ENCODE results near the genes COX7A2 and TENT5A.

GRCh38 chr6:71419341-71420039 is 130.9 kb downstream of the OGFRL1 start:
- RRBS: no CpG with 5 or more reads among the region's 28 CpGs

DNA sequence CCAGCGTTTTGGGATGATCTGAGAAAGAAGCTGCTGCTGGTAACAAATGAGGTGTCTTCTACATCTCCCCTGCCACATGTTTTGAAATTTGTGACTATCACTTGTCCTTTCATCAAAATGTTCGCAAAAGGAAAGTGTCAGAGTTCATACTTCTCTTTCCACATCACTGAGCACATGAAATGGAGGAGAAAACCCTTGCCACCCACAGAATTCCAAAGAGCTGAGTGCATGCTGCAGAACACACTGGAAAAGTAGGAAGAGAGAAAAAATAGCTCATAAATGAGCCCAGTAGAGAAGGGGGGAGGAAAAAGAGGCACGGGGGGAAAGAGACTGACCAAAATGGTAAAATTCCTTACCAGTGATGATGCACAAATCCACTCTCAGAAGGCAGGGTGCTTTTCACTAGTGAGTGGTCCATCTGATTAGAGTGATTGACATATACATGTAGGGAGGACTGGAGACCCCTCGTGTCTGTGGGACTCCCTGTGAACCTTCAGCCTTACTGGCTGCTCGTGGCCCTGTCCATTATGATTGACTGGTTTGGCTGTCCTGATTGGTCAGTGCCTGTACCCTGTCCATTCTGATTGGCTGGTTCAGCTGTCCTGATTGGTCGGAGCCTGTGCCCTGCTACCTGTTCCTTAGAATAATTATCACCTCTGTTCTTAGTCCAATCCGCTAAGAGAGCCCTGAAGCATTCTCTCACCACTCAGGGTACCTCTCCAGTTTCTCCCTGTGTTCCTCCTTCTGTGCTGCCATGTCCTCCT is 180.6 kb downstream of the OGFRL1 start:
- RRBS: no CpG with 5 or more reads among the region's 7 CpGs

GRCh38 chr6:72051242-72051441 is 164.8 kb downstream of the RIMS1 start:
- RRBS: no CpG with 5 or more reads among the region's 1 CpG

GRCh38 chr6:72778892-72779535 is 157.2 kb downstream of the KCNQ5 start:
- RRBS: no CpG with 5 or more reads among the region's 1 CpG

DNA sequence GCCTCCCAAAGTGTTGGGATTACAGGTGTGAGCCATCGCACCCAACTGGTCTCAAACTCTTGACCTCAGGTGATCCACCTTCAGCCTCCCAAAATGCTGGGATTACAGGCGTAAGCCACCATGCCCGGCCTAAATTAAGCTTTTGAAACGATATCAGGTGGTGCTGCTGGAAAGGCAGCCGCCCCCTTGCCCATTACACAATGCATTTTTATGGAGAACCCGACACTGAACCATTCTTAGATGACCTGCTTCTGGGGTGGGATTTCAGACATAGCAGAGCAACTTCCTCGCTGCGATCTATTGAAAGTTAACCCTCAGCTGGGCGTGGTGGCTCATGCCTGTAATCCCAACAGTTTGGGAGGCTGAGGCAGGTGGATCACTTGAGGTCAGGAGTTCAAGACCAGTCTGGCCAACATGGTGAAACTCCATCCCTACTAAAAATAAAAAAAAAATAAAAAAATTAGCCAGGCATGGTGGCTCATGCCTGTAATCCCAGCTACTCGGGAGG is 14.3 kb downstream of the MTO1 start:
- RRBS: no CpG with 5 or more reads among the region's 10 CpGs

DNA sequence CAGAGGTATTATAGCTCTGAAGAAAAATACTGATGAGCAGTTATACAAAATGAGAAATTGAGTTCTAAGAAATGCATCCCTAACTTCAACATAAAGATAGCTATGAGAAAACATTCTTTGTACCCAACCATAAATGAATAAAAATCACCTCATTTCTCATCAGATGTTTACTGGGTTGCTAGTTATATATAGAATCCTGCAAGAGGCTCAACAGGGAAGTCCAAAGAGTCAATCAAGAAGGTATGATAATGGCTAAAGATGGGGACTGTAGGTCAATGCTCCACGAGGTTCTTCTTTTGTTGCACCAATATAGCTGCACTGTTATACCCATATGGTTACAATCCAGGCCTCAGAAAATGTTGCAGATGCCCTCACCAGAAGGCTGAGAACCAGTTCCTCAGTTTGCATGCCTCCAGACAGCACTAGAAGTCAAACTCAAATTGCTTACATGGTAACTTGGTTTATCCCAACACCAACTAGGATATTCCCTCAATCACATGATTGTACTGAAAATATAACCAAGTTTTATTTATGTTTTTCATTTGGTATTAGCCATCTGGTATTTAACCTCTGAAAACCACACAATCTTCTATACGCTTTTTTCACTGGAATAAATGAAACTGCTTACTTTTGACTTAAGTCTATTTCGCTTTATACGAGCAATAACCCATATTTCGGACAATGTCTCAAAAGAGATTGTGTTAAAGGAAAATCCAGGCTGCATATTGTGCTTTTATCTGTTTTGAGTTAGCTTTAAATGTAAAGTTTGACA is 12.0 kb downstream of the EEF1A1 start:
- RRBS: no CpG with 5 or more reads among the region's 5 CpGs

GRCh38 chr6:73515247-73515864 is 5.5 kb downstream of the EEF1A1 start:
- RRBS: no CpG with 5 or more reads among the region's 4 CpGs

GRCh38 chr6:73517703-73518138 is 3.1 kb downstream of the EEF1A1 start:
- RRBS: no CpG with 5 or more reads among the region's 4 CpGs

- RRBS: no CpG with 5 or more reads among the region's 7 CpGs
Observed at GRCh38 chr6:73579221-73579871, 58.5 kb upstream of the EEF1A1 start.

- RRBS: no CpG with 5 or more reads among the region's 3 CpGs
Observed at GRCh38 chr6:74806242-74806741, 399.6 kb downstream of the COL12A1 start.

- RRBS: 1% methylated on average over 9 of the region's 47 CpGs
Observed at GRCh38 chr6:75243107-75244229, at the start of gene COX7A2. TSS of gene COX7A2 (minus strand) at chr6:75243801.

DNA sequence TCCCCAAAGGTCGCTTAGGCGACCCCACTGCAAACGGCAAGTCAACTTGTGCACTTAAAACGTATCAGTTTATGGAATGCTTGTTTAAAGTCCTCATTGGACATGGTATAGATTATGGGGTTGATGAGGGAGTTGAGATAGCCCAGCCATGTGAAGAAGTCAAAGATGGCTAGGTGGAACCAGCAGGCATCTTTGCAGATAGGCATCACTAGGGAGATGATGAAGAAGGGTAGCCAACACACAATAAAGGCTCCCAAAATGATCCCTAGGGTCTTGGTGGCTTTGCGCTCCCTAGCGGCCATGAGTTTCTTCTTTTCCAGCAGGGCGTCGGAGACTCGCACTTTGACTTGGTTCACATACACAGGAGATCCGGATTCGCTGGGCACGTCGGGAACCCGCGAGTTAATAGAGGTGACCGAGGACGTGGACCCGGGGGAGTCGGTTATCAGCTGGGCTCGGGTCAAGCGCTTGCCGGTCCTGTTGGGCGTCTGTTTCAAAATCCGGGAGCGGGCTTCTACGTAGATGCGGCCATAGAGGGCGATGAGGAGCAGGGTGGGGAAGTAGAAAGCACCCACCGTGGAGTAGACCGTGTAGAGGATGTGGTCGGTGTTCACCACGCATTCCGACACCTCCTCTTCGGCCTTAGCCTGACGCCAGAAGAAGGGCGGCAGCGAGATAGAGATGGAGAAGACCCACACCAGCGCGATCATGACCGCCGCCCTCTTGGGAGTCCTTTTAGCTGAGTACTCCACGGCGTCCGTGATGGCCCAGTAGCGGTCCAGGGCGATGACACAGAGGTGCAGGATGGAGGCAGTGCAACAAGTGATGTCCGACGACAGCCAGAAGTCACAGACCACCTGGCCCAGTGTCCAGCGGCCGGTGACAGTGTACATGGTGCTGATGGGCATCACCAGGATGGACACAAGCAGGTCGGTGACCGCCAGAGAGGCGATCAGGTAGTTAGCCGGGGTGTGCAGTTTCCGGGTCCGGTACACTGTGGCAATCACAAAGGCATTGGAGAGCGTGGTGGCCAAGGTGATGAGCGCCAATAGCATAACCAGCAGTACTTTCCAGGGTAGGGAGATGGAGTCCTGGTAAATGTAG is 749 bp downstream of the HTR1B start:
- RRBS: 13% methylated on average over 18 of the region's 58 CpGs

DNA sequence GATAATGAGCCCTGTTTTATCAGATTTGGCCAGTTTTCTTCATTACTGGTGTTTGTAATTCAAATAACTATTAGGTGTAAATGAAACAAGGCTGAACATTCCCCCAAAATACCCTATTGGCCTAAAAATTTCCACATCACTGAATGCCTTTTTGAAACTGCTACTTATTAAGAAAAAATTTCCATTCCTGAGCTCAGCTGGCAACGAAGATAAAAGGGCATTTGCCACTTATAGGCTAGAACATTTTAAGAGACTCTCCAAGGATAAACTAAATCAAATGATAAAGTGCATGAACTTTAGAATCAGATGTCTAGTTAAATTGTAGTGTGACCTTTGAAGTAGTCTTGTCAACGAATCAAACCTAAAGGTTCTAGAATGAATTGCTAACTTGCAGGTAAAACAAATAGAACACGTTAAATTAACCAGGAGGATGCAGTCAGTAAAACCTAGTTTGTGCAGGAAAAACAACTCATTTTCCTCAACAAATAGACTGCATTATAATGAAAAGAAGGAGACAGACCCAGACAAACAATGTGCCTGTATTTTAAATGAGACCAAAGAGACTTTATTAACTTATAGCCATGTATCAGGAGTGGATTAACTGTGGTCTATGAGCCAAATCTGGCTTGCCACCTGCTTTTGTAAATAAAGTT is 184.2 kb downstream of the MEI4 start:
- RRBS: no CpG with 5 or more reads among the region's 3 CpGs

DNA sequence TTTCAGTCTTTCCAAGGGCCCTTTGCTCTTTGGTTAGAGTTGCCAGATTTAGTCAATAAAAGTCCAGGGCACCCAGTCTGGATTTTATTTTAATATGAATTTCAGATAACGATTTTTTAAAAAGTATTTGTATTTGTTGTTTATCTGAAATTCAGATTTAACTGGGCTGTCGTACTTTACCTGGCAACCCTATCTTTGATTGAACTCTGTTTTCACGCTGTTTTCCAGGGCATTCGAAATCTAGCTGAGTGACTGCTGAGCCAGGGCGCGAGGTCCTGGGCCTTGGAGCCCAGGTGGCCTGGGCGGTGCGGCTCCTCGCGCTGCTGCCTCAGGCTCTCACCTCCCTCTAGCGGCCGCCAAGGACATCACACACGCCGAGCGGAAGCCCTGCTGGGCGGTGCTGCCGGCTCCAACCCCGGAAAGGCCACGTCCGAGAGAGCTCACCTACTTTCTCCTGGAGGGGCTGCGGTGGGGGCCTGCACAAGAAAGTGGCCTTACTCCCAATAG is 77.9 kb downstream of the ELOVL4 start:
- RRBS: no CpG with 5 or more reads among the region's 21 CpGs

DNA sequence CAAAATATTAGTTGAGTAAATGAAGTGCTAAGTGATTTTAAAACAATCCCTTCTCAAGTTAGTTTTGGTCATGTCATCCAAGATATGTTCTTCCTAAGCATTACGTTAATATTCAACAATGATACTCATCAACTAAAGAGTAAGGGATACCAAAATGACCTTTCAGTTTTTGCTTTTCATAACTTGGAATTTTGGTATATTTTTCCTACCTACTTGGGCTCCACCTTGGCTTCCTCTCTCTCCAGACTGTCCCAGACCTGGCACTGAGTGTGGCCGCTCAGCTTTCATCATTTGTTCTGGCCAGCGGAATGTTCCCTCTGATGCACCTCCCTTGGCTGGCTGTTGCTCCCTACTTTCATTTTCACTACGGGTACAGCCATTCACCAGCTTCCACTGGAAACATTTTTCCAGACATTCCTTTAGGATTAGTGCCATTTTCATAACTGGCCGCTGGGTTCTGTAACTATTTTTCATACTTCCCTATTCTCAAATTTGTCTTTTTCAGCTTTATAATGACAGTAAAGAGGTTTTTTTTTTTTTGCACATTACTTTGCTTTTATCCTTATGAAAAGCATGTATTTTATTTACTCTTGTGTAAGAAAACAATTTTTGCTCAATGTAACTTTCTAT is 487.4 kb downstream of the TENT5A start:
- RRBS: no CpG with 5 or more reads among the region's 5 CpGs

DNA sequence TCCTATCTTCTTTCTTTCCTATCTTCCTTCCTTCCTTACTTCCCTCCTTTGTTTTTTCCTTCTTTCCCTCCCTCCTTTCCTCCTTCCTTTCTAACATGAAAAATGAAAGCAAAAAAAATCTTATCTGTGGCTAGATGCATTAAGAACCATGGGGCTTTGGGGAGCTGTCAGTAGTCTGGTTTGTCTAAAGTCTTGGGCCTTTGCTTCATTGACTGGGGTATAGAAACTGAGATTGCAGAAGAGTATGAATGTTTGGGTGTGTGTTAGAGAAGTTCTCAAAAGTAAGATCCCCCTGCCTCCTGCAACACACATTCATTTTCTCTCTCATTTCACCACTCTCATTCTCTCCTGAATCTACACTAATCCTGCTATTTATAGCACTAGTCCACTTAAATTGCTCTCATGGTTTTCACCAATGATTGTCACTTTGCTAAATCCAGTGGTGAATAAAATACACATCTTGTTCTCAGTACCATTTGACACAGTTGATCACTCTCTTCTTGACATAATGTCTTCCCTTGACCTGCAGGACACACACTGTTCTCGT is 32.2 kb downstream of the TENT5A start:
- RRBS: no CpG with 5 or more reads among the region's 1 CpG

DNA sequence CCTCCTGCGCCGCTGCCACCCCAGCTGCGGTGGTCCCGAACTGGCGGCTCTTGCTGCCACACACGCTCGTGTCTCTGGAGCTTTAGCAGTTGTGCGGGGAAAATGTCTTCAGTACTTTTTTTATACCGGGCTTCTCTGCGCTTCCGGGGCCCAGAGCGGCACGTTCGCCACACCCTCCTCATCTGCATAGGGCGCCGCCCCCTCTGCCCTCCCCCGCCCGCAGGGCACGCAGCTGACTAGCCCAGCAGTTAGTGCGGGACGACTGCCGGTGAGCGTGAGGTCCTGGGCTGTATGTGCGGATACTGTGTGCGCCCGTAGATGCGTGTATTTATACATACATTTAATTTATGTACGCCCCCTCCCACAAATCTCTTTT is at the start of gene TENT5A:
Gene TENT5A, minus strand, starts transcription at position 95 of the 376 bp plus-strand sequence.
- RRBS: 0% methylated on average over 4 of the region's 28 CpGs

- RRBS: no CpG with 5 or more reads among the region's 1 CpG
Observed at GRCh38 chr6:81774424-81774923, 22.0 kb upstream of the TENT5A start.

- RRBS: no CpG with 5 or more reads among the region's 5 CpGs
Observed at GRCh38 chr6:81891903-81892362, 139.5 kb upstream of the TENT5A start.